Mesangial cell (primary cell): ENCODE measurements around a stretch of chrY.

DNA sequence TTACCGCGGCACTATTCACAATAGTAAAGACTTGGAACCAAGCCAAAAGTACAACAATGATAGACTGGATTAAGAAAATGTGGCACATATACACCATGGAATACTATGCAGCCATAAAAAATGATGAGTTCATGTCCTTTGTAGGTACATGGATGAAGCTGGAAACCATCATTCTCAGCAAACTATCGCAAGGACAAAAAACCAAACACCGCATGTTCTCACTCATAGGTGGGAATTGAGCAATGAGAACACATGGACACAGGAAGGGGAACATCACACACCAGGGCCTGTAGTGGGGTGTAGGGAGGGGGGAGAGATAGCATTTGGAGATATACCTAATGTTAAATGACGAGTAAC lies 184.8 kb upstream of the PCDH11Y start:
- RAMPAGE, long total RNA = no peak

- RAMPAGE, long total RNA = no peak
Measured at GRCh38 chrY:7322122-7322566, 410.6 kb upstream of the AMELY start.

DNA sequence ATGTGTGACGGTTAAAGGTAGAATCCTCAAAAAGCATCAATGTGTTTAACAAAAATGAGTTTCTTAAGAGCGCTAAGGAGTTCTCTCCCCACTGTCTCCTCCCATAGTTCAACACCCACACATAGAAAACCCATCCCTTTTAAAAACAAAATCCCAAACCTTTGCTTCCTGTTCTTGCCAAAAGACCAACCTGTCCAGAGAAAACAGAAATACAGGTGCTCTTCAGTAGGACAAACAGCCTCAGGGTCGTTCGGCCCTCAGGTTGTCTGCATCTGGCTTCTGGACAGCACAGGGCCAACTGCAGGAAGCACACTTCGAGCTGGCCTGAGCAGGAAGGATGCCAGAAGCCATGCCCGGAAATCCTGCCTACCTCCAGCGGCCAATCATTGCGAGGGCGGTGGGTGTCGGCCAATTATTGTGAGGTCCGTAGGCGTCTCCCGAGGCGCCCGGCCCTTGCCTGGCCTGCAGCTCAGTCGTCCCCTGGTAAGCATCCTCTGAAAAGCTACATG lies 507.3 kb downstream of the TSPY10 start:
- RAMPAGE, long total RNA = no peak

DNA sequence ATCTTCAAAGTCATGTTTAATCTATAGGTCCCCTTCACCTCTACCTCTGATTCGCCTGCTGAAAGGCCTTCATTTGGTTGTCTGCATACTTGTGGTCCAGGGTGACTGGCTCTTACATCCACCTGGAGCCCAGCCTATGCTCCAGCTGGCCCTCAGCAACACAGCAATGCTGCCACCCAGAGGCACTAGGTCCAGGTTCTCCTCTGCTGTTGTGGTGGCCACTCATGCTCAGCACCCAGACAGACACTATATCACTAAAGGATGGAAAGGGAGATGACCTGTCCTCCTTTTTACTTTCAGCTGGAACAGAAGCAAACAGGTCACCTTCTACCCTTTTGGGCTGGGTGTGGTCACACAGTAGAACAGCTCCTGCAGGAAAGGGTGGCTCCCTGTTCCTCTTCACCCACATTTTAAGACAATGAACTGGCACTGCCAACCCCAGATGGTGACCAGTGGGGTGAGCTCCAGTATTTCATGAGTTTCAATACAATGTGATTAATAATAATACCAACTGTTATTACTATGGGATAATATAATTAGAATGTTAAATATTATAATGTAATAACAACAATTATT lies 242.4 kb upstream of the HSFY2 start:
- RAMPAGE, long total RNA = no peak

DNA sequence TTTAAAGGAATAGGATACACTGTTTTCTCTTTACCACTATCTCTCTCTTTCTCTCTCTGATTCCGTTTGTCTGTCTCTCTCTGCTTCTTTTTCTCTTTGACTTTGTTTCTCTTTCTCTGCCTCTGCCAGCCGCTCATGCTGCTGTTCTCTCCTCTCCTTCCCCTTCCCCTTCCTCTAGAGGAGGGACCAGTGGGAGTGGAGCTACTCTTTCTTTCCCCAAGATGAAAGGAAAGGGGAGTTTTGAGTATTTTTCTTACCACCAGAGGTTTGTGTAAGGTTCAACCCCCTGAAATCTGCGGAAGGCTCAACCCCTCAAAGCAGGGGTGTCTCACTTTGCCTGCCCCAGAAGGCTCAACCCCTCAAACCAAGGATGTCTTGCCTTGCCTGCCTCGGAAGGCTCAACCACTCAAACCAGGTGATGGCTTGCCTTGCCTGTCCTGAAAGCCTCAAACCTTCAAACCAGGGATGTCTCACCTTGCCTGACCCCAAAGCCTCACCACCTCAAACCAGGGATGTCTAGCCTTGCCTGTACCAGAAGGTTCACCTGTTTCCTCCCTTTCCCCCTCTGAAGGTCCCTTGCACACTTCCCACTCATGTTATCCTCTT lies 267.1 kb upstream of the HSFY2 start:
- RAMPAGE, long total RNA = no peak

DNA sequence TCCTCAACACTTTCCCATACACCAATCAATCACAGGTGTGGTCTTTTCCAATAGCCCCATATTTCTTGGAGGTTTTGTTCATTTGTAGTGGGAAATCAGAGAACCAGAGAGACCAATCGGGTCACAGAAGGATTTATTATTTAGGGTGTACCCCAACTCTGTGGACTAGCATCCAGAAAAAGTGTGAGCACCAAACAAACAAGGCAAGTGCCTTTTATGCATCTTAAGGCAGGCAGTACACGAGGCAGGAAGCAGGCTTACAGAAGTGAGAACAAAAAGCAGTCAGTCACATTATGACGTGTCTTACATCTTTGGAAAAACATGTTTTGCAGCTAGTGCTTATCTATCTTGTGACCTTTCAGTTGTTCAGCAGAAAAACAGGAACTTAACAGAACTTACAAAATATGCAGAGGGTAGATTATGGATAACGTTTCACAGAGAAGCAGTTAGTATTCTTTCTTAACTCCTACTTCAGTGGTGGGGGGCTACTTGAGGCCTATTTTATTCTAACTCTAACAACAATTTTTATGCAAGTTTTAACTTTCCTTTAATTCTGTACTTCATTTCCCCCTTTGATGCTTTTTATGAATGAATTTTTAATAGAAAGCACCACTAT lies 270.9 kb upstream of the RBMY1B start:
- RAMPAGE, long total RNA = no peak

- RAMPAGE, long total RNA = no peak
Measured at GRCh38 chrY:21352363-21352739, 158.8 kb upstream of the RBMY1B start.